NT2/D1 (cell line): Measurements from ENCODE around the gene LRRTM4.

GRCh38 chr2:74717131-74717622, 63.1 kb downstream of the SEMA4F start:
- RRBS, 2 experiments, result no CpG with 5 or more reads among the region's 2 CpGs

DNA sequence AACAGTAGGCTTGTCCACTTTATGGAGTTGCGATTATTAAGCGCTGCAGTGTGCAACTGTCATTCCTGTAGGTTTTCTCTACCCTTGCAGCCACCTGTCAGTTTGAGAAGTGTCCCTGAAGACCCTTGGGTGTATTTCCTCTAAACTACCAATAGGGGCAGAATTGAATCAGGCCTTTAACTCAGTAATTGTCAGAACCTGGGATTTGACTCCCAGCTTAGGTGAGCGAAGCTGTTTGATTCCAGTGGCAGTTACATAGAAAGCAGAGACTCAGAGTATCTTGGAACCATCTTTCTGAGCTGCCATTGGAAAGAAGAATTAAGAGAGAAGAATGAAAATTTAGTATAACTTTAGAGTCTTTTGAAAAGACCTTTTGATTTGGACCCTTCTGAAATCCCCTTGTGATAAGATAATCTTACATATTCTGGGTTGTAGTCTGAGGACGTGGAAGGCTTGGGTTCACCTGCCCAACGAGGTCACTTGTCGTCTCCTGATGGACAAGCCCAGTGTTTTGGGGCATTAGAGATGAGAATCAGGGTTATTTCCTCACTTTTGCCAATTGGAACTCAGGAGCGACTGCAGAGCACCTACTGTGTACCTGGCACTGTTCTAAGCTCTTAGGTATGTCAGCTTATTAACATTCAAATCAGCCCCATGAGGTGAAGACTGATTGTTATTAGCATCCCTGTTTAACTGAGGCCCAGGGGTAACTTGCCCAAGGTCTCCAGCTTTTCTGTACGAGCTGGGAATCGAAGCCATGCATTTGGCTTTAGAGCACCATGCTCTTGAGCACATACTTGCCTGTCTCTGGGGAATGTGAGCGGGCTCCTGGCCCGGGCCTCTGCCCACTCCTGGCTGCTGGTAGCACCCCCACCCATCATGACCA, 2.8 kb downstream of the HK2 start:
- RRBS, 2 experiments, result no CpG with 5 or more reads among the region's 11 CpGs

DNA sequence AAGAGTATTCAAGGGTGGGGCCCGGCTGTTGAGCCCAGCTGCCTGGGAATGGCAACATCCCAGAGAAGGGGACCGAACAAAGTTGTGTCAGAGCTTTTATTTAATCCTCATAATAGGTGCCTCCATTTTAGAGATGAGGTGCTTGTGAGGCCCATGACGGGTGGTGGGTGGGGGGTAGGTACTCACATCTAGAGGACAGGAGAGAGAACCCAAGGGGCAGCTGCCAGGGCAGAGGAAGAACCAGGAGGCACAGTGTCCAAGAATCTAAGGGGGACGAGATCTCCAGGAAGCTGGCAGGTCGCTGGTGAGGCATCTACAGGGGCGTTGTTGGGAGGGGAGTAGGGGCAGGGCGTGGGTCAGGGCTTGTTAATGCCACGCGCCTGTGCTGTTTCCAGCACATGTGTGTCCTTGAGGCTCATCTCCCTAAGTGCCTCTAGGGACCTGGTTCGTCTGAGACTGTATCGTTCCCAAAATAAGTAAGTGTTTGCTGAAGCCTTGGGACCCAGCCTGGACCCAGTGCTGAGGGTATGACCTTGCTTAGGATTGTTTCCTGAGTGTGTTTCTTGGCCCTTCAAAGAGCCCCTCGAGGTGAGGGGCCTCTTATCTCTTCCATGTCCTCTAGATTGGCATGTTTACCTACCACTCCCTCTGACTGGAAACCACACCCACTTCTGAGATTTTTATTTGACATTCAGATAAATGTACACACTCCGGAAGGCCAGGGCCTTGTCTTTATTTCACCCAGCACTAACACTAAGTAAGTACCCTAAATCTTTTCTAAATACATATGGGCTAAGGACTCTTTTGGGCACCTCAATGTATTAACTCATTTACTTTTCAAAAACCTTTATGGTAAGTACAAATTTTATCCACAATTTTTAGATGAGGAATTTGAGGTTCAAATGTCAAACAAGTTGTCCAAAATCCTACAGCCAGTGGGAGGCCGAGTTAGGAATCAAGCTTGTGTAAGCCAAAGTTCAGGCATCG, 22.2 kb downstream of the HK2 start:
- RRBS, 2 experiments, result no CpG with 5 or more reads among the region's 15 CpGs

- RRBS, 2 experiments, result no CpG with 5 or more reads among the region's 5 CpGs
These were observed 29.7 kb downstream of the HK2 start for GRCh38 chr2:74863564-74864148.

GRCh38 chr2:74883122-74883526, 49.2 kb downstream of the HK2 start:
- RRBS, 2 experiments, result no CpG with 5 or more reads among the region's 6 CpGs

DNA sequence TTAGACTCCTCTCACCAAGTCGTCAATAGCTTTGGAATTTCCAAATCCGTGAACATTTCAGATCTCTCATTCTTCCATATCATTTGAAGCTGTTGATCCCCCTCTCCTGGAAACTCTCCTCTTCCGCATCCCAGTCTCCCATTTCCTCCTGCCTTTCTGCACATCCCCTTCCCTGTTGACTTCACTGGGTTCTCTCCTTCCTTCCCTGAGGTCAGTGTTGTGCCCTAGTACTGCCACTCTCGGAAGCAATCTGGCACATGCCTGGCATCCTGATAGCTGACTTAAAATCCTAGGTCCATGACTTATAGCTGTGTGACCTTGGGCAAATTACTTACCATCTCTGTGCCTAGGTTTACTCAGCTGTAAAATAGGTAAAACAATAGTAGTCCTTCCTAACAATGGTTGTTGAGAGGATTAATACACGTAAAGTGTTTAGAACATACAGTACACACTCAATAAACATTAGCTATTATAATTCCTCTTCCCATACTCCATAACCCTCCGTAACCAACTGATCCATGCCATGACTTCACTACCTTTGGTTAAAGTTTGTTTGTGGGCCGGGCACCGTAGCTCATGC, 9.3 kb downstream of the EVA1A start:
- RRBS, 2 experiments, result no CpG with 5 or more reads among the region's 8 CpGs

DNA sequence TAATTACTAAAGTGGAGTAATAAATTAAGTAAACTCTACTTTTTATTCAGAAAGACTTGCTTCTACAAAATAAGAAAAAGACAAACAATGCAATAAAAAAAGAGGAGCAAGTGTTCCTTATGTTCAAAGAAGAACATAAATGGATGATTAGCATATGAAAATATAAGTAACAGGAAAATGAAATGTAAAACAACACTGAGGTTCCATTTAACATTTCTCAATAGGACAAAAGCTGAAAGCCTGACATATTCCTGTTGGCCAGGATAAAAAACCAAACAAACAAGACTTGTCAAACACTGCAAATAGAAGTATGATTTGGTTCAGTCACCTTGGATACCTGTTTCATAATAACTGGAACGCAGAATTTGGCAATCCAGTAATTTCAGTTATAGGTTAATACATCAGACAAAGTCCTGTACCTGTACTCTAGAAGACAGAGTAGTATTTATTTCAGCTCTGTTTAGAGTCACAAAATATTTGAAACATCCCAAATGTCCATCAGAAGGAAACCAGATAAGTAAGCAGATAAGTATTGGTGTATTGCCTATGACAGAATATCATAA, 16.5 kb upstream of the EVA1A start:
- RRBS, 2 experiments, result no CpG with 5 or more reads among the region's 1 CpG

DNA sequence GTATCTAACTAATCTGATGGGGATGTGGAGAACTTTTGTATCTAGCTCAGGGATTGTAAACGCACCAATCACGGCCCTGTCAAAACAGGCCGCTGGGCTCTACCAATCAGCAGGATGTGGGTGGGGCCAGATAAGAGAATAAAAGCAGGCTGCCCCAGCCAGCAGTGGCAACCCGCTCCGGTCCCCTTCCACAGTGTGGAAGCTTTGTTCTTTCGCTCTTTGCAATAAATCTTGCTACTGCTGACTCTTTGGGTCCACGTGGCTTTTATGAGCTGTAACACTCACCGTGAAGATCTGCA, 1.6 kb upstream of the GCFC2 start:
- RRBS, 2 experiments, result no CpG with 5 or more reads among the region's 8 CpGs

- RRBS, 2 experiments, result no CpG with 5 or more reads among the region's 2 CpGs
These were observed 868.9 kb upstream of the GCFC2 start for GRCh38 chr2:76579571-76579961.

- RRBS, 2 experiments, result no CpG with 5 or more reads among the region's 9 CpGs
These were observed 757 bp downstream of the LRRTM4 start for GRCh38 chr2:77521397-77521841.

GRCh38 chr2:77521986-77522527, at the start of gene LRRTM4:
Gene LRRTM4 (minus strand): TSS chr2:77522376.
- RRBS, 2 experiments, result no CpG with 5 or more reads among the region's 3 CpGs

DNA sequence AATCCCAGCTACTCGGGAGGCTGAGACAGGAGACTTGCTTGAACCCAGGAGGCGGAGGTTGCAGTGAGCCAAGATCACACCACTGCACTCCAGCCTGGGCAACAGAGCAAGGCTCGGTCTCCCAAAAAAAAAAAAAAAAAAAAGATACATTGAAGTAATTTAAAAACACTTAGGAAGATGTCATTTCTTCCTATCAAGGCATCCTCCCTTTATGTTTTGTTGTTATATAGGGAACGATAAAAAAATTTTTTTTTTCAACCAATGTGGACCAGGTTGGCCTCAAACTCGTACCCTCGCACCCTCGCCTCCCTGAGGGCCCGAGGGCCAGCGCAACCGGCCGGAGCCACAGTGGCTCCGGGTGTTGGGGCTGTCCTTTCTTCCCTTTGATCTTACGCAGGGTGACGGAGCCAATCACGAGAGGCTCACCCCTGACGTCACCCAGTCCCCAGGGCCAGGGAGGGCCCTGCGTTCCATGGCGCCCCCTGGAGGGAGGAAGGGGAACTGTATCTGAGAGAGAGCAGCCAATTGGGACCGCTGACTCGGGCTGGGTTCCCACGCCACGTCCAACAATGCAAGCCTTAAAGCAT, 432.6 kb upstream of the LRRTM4 start:
- RRBS, 2 experiments, result no CpG with 5 or more reads among the region's 22 CpGs

GRCh38 chr2:78915832-78916266, 109.7 kb upstream of the REG3G start:
- RRBS, 2 experiments, result no CpG with 5 or more reads among the region's 4 CpGs

- RRBS, 2 experiments, result no CpG with 5 or more reads among the region's 5 CpGs
These were observed 215.7 kb upstream of the LRRTM1 start for GRCh38 chr2:80520295-80520693.

DNA sequence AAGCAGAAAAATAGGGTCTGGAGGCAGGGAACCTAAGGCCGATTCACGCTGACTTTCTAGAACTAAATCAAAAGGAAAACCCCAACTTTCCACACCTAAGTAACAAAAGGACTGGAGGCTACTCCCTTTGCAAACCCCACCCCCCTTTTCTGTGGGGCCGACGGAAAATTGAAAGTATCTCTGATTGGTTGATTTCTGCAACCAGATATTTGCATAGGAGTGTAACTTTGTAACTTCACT, 19.2 kb downstream of the TMSB10 start:
- RRBS, 2 experiments, result no CpG with 5 or more reads among the region's 4 CpGs

GRCh38 chr2:85134247-85134667, 1.1 kb downstream of the TCF7L1 start:
- RRBS, 2 experiments, result under 1 to 1% methylated on average over 17 to 20 of the region's 37 CpGs

- RRBS, 2 experiments, result no CpG with 5 or more reads among the region's 19 CpGs
These were observed 59.3 kb downstream of the TGOLN2 start for GRCh38 chr2:85268486-85268924.

DNA sequence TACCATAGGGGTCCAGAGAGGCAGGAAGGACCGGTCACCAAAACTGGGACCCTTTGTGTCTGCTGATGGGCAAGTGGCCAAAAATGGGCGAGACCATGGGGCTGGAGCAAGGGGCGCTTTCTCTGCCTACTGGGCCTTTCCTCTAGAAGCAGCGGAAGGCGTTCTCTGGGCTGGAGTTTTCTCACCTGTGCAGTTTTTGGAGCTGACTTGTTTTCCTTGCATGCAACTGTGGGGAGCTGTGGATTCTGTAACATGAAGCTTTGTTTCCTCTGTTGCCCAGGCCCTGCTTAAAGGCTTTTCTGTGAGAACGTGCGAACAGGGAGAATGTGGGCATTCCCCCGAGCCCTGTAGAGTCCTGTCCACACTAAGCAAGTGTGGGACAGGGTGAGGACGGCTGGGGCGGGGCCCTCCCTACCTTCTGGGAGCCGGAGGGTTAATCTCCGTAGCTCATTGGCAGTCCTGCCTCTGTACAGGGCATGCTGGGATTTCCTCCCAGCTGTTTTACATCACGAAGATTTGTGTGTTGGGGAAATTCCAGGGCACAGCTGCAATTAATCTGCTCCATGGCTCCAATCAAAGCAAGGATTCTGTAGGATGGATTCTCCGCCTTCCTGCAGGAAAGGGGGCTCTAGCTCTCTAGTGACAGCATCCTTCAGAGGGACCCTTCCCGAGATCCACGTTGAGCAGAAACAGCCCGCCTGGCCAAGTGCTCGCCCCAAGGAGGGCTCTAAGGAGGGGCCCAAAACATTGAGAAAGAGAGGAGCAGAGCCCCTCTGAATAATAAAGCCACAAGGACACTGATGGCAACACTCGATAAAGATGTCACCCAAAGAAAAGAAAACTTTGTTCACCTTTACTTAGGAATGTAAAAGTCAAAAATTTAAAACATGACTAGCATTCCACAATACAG, 50.0 kb downstream of the TGOLN2 start:
- RRBS, 2 experiments, result no CpG with 5 or more reads among the region's 19 CpGs